Right cardiac atrium (tissue), 1 donor: ENCODE measurements around the gene TMEM120B.

DNA sequence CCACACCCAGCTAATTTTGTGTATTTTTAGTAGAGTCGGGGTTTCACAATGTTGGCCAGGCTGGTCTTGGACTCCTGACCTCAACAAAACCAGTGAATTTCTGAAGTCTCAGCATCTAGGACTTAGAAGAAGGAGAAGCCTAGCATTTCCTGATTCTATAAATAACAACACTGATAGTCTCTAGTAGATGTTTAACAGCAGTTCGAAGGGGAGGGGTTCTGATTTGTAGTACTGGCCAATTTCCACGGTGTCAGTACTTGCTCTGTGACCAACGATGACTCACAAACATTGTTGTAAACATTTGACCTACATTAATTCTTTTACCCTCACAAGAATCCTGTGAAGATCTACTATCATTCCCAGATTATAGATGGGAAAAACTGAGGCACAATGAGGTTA is 5.0 kb downstream of the P2RX4 start:
- PRO-cap, result no peak

GRCh38 chr12:121218557-121219034 is 8.7 kb downstream of the P2RX4 start:
- PRO-cap, result no peak

DNA sequence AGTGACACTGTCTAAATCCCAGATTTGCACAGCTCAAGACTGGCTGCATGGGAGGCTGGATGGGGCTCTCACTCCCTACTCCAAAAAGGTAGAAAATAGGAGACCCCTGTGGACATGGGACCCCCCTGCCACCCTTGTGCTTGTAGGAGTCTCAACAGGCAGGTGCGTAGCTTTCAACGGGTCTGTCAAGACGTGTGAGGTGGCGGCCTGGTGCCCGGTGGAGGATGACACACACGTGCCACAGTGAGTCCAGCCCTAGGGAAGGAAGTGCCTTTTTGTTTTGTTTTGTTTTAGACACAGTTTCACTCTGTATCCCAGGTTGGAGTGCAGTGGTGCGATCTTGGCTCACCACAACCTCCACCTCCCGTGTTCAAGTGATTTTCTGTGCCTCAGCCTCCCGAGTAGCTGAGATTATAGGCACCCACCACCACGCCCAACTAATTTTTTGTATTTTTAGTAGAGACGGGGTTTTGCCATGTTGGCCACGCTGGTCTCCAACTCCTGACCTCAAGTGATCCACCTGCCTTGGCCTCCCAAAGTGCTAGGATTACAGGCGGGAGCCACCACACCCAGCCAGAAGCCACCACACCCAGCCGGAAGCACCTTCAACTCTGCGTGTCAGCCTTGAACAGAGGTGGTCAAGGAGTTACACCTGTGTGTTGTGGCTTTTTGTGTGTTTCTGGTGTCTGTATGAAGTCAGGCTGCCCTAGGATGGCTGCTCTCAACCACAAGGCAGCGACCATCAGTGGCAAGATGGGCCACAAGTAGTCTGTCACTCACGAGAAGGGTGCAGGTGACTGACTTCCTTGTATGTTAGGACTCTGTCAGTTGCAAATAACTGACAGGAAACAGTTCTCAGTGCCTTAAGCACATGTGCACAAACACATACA is 13.1 kb downstream of the P2RX4 start:
- PRO-cap, result no peak

DNA sequence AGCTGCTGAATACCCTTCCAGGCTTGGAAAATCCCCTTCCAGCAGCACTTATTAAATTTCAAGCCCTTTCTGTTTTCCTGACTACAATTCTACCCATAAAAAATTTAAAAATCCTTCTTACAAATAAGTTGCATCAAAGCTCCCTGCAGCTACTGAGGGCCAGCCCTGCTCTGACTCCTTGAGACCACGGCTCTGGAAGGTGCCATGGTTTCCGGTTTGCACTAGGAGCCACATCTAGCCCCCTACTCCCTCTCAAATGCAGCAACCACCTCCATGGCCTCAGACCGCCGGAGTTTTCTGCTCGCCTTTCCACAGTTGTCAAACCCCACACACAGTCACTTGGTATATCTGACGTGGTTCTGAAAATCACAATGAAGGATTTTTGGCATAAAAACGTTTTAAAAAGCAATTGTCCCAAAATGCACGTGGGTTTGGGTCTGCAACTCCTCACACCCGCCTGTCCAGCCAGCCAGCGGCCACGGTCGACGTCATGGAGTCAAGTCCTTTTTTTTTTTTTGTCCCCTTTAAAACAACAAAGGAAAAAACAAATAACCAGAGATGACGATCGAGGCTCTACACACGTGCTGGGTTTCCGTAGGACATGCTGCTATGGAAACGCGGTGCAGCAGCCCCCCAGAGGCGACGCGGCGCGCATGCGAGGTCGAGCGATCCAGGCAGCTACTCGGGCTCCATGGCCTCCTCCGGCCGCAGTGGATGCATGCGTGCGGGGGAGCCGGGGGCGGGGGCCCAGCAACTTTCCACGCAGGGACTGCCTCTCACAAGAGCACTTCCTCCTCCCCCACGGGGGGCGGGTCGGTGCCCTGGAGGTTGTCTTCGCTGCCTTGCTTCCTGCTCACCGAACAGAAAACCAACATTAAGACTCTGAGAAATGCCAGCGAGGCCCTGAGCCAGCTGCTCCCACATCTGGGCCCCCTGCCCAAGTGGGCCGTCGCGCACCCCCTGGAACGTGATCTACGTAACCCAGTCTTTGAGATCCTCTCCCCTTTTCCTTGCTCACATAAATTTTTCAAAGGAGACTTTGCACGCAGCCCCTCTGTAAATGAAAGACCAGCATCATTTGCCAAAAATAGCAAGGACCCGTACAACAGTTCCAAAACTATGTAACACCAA is 30.5 kb downstream of the P2RX4 start:
- PRO-cap, result bidirectional peak, plus-strand start at position 871 of the sequence, minus-strand start at position 712 of the sequence

GRCh38 chr12:121279349-121280104 is 17.0 kb downstream of the CAMKK2 start:
- PRO-cap, result no peak

DNA sequence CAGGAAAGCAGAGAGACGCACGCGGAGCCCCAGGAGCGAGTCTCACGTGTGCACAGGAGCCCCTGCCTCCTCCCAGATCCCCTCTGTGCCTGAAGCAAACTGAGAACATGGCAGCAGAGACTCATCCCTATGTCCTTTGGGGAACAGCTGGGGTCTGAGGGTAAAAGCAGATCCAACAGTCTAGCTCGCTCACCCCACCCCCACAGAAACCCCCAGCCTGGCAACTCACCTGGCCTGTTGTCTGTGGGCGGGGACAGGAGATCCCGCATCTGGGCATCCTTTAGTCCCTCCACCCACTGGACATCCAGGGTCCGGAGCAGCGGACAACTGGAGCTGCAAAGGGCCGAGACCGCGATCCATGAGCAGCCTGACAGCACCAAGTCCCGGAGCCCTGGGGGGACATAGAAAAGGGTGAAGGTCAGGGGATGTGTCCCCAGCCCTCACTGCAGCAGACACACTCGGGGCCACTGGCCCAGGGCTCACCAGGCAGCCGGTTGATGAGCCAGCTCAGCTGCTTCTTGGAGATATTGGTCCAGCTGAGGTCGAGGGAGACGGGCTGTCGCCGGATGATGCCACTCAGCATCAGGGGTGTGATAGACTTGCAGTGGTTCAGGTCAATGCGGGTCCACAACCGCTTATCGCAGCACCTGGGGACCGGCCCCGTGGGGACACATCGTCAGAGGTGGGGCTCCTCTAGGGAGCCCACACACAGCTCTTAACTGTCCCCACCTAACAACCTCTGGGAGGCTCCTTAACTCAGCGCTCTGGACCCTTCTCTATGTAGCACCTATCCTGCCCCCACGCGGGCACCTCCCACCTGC is 40.9 kb downstream of the RNF34 start:
- PRO-cap, result no peak

GRCh38 chr12:121523603-121524058 is 57.2 kb downstream of the KDM2B start:
- PRO-cap, result no peak

DNA sequence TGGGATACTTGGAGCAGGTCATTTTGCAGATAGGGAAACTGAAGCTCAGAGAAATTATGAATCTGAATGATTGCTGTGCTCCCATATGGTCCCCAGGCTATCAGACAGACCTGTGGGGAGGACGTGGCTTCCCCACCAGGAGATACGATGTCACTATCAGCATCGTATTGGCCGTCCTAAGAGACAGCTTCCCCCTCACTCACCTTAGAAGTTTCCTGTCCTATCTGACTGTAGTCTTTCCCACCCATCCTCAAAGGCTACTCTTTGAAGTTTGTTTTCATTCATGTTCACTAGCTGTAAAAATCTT is 813 bp upstream of the KDM2B start:
- PRO-cap, result no peak

GRCh38 chr12:121611174-121611800 is 30.5 kb upstream of the KDM2B start:
- PRO-cap, result no peak

DNA sequence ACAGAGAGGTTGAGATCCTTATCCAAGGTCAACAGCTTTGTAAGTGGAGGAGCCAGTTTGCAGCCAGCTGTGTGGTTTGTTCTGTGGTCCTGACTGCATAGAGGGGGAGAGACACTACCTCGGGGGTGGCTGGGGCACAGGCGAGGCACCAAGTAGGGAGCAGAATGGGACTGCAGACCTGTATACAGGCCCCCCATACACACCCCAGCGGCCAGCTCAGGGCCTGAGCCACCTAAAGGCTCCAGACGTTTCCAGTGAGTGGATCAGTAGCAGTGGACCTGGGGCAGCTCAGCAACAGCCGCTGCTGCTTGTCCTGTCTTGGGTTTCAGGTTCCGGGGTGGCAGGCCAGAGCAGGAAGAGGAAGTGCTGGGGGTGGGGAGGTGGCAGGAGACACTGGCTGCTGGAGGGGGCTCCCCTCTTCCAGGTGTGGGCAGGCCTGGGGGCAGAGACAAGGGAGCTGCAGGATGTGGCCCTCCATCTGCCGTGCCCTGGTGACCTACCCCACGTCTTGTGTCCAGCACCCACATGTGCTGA is 32.1 kb downstream of the MORN3 start:
- PRO-cap, result no peak

GRCh38 chr12:121672961-121673595 is 3.6 kb upstream of the MORN3 start:
- PRO-cap, result no peak

GRCh38 chr12:121711621-121712036 is 923 bp upstream of the TMEM120B start:
- PRO-cap, result no peak

GRCh38 chr12:121712567-121713029 is at the start of gene TMEM120B:
Gene TMEM120B (plus strand): TSS chr12:121712752.
- PRO-cap, result bidirectional peak, plus-strand start at chr12:121712752, minus-strand start at chr12:121712665

DNA sequence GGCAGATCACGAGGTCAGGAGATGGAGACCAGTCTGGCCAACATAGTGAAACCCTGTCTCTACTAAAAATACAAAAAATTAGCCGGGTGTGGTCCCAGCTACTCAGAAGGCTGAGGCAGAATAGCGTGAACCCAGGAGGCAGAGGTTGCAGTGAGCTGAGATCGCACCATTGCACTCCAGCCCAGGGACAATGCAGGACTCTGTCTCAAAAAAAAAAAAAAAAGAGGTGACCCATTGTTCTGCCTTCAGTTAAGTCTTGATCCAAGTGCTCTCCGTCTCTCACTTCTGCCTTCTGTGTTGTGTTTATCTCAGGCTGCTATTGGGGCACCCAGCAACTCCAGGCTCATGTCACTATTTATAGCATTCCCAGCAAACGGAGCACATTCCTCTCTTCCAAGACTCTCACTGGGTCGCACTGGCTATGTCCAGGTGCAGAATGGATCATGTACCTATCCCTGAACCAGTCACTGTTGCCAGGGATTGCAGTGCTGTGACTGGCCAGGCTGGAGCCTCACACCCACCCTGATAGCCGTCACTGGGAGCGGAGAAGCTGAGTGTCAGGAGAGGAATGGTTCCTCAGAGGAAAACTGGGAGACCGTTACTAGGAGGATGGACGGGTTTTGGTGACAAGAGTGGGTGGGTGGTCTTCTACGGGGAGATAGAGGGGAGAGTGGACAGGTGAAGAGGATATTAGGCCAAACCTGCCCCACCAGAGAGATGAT is 31.3 kb downstream of the RHOF start:
- PRO-cap, result no peak

DNA sequence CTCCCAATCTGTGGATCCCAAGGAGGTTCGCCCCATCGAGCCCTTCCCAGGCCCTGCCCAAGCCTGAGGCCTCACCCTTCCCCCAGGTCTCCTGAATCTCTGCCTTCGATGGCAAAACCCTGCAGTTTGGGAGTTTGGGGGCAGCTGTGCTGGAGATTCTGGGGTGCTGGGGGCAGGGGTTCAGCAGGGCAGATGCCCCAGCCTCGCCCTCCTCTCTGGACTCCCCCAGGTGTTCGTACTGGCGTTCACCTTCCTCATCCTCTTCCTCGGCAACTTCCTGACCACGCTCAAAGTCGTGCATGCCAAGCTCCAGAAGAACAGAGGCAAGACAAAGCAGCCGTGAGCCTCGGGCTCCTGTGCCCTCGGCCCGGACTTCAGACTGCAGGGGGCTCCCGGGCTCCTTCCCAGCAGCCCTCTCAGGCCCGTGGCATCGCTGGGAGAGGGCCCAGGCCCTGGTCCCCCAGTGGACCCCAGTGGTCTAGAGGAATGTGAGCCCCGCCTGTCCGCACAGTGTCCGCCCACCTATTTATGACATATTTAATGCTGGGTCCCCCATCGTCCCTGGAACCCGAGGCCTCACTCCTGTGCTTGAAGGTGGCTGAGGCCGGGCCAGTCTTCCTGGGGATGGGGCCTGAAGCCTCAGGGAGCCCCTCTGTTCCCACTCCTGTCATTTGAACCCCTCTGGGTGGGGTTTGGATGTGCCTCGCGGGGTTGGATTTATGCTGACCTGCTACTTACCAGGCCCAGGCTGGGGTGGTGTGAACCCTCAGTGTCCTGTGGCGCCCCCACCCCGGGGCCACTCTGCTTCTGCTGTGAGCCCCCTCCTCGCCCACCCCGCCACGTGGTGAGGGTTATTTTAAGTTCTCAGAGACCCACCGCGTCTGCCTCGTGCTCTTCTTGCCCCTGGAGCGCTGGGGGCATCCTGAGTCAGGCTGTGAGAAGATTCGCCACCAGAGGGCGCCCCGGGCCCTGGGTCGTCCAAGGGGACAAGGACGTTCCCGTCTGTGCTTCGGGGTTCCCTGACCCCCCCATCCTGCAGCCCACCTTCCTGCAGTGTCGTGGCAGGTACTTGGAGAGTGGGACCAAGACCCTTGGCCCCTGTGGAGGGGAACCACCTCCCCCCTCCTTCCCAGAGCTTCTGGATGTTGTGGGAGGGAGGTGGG is 17.7 kb downstream of the RHOF start:
- PRO-cap, result no peak

DNA sequence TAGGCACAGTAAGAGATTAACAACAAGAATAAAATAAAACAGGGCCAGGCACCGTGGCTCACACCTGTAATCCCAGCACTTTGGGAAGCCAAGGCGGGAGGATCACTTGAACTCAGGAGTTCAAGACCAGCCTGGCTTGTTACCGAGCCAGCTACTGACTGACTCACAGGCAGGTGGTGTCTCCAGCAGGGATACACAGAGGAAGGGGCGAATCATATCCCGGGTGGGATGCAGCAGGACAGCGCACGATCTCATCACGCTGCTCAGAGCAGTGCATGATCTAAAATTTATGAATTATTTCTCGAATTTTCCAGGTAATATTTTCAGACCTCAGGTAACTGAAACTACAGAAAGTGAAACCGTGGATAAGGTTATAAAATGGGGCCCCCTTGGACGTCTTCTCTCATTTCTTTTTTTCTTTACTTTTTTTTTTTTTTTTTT is 8.5 kb downstream of the RHOF start:
- PRO-cap, result no peak

- PRO-cap, result no peak
These were observed 3.4 kb downstream of the RHOF start for GRCh38 chr12:121789716-121790887.

DNA sequence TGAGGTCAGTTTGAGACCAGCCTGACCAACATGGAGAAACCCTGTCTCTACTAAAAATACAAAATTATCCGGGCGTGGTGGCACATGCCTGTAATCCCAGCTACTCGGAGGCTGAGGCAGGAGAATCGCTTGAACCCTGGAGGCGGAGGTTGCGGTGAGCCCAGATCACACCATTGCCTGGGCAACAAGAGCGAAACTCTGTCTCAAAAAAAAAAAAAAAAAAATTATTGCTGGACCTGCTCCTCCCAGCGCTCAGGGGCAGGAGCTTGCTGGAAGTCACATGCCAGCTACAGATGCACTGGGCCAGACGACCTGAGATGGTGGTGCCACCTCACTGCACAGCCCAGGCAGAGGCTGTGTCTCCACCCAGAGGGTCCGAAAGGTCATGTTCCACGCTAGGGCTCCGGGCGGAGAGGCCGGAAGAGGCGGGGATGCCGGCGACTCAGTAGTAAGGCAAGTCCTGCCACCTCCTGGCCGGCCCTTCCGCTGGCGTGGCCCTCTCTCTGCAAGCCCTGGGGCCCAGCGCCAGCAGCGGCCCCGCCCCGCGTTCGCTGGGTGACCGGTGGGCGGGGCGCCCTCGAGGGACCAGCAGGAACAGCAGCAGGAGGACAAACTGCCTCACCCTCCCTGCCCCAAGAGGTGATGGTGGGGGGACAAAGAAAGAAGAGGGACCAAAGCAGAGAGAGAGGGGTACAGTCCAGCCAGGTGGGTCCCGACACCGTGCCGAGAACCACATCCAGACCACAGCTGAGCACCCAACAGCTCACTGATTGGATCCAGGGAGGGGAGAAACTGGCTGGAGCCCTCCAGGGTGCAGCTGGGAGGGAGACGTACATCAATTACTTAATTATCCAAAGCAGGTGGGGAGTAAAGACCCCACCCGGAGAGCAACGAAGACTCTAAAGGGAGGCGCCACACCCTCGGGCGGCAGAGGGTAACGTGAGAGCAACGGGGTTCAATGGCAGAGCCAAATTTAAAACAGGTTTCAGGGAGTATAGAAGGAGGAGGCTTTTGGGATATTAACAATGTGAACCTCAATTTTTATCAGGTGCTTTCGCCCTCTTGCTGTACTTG is 3.7 kb upstream of the RHOF start:
- PRO-cap, result bidirectional peak, plus-strand start at position 306 of the sequence, minus-strand start at position 278 of the sequence; bidirectional peak, plus-strand start at position 580 of the sequence, minus-strand start at position 358 of the sequence

DNA sequence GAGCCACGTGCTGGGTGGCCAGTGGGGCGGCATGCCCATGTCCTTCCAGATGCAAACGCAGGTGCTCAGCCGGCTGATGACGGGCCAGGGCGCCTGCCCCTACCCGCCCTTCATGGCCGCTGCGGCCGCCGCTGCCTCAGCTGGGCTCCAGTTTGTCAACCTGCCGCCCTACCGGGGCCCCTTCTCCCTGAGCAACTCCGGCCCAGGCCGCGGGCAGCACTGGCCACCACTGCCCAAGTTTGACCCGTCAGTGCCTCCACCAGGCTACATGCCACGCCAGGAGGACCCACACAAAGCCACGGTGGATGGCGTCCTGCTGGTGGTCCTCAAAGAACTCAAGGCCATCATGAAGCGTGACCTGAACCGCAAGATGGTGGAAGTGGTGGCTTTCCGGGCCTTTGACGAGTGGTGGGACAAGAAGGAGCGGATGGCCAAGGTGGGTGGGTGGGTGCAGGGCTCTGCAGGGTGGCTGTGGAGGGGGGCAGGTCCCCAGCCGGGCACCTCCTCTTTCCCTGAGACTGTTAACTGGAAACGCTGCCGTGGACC is 10.8 kb downstream of the SETD1B start:
- PRO-cap, result no peak

- PRO-cap, result no peak
These were observed 5.3 kb downstream of the PSMD9 start for GRCh38 chr12:121893812-121894311.